Temporal lobe (tissue), 2 donors: Measurements from ENCODE around the genes SLC37A1 and PKNOX1.

DNA sequence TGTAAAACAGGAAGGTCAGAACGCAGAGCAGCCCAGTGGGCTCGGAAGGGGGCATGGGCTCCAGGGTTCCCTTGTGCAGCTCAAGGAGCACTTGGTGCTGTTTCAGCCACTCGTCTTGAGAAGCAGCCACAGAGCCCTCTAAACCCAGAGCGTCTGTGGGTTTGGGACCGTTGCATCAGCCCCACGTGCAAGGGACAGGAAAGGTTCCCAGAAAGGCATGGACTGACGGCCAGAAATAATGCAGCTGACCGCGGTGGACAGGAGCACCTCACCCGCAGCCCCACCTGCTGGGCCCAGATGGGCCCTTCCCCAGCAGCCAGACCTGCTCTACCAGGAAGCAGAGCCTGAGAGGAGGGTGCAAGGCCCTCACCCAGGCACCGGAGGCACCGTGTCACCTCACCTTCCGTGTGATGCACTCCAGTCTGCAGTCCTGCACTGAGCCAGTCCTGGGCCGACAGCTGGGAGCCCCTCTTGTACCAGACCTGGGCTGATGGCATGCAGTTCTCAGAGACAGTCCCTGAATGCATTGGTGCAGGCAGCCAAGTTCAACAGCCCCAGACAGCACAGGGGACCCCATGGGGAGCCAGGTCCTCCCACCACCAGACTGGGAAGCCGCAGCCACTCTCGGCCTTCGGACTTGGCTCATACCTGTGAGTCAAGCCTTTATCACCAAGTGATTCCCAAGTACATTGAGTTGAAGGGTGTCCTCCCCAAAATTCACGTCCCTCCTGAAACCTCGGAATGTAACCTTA lies 4.8 kb upstream of the TFF3 start:
- RAMPAGE, long total RNA, result no peak

GRCh38 chr21:42363083-42363836 lies 3.1 kb downstream of the TFF1 start:
- RAMPAGE, long total RNA, result no peak

GRCh38 chr21:42367321-42367706 lies 979 bp upstream of the TFF1 start:
- RAMPAGE, long total RNA, result no peak

DNA sequence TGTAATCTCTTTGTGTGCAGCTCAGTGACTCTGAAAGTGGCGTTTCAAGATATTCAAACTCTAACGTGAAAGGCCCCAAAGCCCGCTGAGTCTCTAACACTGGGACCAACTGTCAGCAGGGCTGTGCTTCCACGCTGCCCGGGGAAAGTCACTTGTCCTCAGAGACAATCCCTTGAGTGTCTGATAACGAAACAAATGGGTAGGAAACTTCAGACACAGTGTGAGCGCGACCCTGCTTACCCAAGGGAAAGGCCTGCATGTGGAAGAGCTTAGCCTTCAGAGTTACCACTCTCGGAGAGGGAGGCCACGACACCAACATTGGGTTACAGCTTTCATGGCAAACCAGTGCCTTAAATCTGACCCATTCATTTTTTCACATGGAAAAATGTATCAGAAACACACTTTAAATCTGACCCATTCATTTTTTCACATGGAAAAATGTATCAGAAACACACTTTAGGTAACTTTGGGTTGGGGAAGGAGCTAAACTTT lies 934 bp downstream of the UBASH3A start:
- RAMPAGE, long total RNA, result no peak

DNA sequence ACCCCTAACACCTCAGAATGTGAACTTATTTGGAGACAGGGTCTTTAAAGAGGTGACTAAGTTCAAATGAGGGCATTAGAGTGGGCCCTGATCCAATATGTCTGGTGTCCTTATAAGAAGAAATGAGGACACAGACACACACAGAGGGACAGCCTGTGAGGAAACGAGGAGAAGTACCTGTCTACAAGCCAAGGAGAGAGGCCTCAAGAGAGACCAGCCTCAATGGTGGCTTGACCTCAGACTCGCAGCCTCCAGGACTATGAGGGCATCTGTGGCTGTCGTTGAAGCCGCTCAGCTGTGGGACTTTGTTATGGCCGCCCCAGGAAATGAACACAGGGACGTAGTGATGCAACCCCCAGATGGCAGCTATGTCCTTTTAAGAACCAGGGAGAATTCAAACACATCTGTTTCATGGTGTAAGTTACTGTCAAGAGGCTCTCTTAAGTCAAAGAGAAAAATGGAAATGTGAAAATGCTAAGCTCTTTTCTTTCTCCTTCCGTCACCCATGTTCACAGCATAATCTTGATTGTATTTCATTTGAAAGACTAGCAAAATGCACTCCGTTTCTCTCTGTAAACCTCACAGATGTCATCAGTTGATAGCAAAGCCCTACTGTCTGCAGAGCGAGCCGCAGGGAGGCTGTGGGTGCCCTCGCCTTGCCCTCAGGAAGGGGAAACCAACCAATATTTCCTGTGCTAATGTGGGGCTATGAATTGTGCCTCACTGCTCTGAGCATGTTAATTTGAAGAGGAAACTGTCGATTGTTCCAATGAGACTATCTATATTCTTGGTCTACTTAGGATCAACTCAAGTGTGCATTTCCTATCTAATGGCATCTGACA lies 21.3 kb downstream of the UBASH3A start:
- RAMPAGE, long total RNA, result no peak

- RAMPAGE, long total RNA, result no peak
Observed at GRCh38 chr21:42460234-42460749, 35.7 kb downstream of the RSPH1 start.

GRCh38 chr21:42499259-42499978 lies 3.4 kb upstream of the RSPH1 start:
- RAMPAGE, long total RNA, result no peak

GRCh38 chr21:42513085-42513956 lies at the start of gene SLC37A1:
TSS of gene SLC37A1 (plus strand) at chr21:42513852.
- RAMPAGE, long total RNA, result no peak

DNA sequence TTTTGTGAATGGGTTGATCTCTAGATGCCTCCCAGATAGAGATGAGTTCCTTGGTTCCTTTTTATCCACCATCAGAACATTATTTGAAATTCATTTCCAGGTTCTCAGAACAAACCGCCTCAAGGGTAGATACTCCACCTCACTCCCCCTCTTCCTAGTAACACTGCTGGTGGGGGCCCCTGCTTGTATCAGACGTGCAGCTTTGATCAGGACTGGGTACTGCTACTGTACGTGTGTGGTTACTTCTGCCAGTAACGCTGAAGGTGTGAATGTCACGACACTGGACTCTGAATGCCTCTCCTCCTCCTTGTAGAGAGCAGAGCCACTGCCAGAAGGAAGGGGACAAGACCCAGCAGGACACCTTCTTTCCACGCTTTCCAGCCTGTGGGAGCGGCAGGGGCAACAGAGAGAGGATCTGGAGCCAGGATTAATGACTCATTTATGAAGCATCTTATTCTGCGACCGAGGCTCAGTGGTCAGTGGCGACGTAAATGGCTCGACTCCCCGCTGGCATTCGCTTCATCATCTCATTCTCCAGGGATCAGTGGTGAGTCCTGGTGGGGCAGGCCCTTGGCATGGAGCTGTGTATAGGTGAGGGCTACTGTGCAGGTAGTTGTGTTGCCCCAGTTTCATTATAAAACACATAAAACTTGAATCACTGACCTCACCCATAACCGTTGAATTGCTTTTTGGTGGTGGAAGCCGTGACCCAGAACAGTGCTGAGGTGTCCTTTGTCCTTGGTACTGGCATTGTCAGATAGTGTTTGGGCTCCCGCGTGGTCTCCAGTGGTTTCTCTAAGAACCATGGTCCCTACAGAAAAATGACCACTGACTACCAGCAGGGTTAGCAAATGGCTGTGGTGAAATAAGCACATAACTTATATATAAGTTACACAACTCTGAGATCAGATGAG lies 4.6 kb downstream of the SLC37A1 start:
- RAMPAGE, long total RNA, result no peak

- RAMPAGE, long total RNA, result no peak
Observed at GRCh38 chr21:42532559-42533412, 19.1 kb downstream of the SLC37A1 start.

- RAMPAGE, long total RNA, result no peak
Observed at GRCh38 chr21:42703057-42703642, 49.7 kb downstream of the PDE9A start.

GRCh38 chr21:42761406-42761978 lies 108.1 kb downstream of the PDE9A start:
- RAMPAGE, long total RNA, result no peak

GRCh38 chr21:42835700-42836405 lies 43.5 kb downstream of the WDR4 start:
- RAMPAGE, long total RNA, result no peak

DNA sequence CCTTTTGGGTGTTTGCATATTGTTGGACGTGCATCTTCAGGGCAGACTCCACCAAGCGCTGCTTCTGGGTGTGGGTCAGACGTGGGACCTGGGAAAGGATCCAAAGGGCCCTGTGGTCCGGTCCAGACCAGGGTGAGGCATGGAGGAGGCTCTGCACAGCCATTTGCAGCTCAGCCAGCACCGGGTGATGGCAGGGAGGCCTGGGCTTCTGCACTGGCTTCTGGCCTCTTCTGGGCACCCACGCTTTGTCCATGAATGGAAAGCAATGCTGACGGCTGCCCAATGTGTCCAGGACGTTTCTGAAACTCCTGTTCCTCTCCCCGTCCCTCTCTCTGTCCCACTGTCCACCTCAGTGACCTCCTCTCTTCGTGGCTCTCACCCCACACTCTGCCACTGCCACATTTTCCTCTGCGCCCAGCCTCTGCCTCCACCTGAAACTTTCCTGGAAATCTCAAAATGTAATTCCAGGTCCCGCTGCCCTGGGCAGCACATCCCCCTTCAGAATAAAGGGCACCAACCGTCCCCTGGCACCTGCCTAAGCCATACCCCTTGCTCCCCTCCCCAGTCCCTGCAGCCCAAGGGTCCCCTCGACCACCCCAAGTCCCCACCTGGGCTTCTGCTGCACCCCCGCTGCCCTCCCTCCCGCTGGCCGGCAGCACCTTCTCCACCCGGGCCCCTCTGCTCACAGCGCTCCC lies 42.2 kb downstream of the WDR4 start:
- RAMPAGE, long total RNA, result no peak

GRCh38 chr21:42956591-42957730 lies 17.4 kb upstream of the PKNOX1 start:
- RAMPAGE, long total RNA, result no peak

DNA sequence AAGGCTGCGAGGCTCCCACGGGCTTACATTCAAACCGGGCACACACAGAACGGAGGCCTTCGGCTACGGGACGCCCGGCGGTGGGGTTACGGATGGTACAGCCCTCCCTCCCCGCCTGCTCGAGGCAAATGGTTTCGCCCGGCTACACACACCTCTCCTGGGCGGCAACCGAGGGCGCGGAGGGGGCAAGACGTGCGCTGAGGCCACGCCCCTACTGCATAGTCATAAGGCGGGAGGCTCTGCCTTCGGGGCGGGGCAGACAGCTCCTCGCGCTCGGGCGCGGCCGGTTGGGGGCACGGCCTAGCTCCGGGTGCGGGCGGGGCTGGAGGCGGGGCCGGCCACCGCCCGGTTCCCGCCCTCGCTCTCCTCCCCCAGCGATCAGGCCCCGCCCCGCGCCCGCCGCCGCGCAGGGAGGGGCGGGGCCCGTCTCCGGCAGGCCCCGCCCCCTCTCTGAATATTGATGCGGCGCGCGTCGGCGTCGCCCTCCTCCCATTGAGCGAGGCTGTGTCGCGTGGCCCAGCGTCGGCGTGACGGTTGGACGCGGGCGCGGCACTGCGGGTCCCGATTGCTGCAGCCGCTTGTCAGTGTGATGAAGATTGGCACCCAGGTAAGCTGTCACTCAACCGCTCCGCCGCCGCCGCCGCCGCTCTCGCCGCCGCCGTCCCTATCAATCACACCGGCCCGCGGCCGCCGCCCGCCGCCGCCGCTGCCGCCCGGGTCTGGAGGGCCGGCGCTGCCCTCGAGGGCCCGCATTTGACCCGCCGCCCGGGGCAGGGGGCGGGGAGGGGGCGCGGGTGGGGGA lies at the start of gene PKNOX1:
Gene PKNOX1 (plus strand): TSS at position 505 of the 802 bp plus-strand sequence.
- RAMPAGE, long total RNA, result no peak

- RAMPAGE, long total RNA, result no peak
Observed at GRCh38 chr21:42992429-42992844, 18.1 kb downstream of the PKNOX1 start.

DNA sequence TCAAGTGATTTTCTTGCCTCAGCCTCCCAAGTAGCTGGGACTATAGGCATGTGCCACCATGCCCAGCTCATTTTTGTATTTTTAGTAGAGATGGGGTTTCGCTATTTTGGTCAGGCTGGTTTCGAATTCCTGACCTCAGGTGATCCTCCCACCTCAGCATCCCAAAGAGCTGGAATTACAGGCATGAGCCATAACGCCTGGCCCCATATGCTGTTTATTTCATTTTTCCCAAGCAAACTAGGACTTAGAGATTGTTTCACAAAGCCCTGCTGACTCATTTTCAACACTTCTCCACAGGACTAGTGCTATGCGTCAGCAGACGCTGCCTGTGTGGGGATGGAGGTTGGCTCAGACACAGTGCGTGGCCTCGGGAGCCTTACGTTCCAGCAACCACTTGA lies 22.6 kb downstream of the PKNOX1 start:
- RAMPAGE, long total RNA, result no peak

DNA sequence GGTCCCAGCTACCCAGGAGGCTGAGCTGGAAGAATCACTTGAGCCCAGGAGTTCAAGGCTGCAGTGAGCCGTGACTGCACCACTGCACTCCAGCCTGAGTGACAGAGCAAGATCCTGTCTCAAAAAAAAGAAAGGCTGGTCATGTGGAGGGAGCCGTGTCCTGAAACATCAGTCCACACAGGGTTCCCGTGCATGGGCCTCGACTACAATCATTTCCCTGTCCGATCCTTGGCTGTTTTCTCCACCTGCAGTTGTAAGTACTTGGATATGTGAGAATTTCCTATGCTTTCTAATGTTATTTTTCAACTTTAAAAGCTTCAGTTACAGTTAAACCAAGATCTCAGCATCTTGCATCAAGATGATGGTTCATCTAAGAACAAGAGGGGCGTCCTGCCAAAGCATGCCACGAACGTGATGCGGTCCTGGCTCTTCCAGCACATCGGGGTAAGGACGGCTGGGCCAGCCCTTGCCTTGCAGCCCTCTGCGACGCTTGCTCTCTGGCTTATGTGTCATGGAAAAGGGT lies 46.7 kb downstream of the PKNOX1 start:
- RAMPAGE, long total RNA, result no peak

DNA sequence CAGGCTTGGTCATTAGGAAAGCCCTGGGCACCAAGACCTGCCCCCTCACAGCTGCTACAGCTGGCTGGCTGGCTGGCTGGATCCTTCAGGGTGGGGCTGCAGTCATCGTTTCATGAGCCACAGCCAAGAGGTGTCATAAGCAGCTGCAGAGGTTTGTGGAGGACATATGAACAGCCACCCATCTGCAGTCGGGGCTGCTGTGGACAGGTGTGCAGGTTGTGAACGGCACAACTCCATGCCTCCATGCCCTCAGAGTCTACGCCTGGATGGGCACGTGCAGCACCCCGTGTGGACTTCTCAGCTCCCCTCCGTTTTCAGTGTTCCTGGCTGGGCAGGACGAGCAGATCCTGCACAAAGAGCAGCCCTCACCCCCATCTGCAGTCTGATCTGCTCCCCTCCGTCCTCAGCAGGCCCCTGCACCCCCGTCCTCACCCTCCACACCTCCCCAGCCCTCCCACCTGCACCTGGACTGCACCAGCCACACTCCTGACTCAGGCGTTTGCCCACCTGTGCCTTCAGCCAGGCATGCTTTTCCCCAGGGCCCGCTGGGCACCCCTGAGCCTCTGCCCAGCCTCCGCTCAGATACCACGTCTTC lies 29.4 kb downstream of the CBS start:
- RAMPAGE, long total RNA, result no peak